ENCODE measurements around a stretch of chr10.

DNA sequence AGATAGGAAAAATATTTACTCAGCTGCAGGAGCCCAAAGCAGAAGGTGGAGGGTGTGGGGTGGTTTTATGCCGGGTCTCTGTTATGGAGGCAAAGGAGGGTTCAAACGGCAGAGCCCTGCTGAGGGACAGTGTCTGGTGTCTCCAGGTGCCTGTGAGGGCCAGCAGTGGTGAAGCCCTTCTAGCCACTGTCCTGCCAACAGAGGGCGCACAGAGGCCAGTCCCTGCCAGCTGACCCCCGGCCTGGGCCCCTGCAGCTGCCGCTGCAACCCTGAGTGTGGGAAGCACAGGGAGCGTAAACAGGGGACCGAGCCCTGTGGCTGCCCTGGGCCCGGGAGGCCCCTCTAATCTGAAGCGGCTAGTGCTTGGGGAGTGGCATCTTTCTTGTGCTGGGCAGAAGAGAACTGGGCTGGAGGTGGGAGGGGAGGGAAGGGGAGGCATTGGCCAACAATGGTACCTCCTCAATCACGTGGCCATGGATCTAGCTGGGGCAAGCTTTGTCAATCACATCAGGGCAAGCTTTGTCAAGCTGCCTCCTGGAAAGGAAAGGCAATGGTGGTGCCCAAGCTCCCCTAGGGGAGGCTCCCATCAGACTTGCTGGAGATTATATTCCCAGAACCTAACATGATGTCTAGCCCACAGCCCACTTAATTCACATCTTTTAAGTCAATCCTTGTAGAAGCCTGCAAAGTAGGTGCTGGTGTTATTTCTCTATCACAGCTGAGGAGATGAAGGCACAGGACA is 34.6 kb downstream of the TRIM8 start:
- RAMPAGE, long total RNA = no peak
- RRBS = 10% methylated on average over 2 of the region's 10 CpGs
PRO-cap:
- standard = no peak
- CoPRO, capped RNA only, 2 experiments = no peak in any of the 2 experiments
- CoPRO, capped and uncapped RNA, 2 experiments = no peak in any of the 2 experiments
- CoPRO, uncapped RNA only, 2 experiments = no peak in any of the 2 experiments
CAGE:
- cytosol, long polyA plus RNA = no peak
- long polyA plus RNA = no peak
- nucleolus, long total RNA = no peak
- nucleus, long polyA plus RNA = no peak

DNA sequence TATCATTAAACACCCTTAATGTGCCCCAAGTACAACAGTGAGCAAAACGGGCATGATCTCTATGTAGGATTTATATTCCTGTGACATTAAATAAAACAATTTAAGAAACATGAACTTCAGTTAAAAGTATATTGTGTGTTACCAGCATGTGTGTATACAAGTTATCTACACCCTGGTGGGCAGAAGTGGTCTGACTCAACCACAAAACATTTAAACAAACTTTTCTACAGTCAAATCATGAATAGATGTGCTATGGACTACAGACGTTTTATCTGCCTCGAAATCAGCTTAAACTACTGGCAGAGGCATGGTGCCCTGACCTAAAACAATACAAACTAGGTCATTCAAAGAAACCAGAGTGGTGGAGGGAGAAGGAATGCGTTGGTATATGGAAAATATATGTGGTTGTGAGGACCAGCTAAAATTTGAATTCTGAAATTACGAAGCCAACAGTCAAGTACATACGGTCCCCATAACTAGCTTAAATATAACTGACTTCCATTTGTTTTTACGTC is 3.6 kb downstream of the ARL3 start:
- RAMPAGE, long total RNA = no peak
- RRBS = no CpG with 5 or more reads among the region's 7 CpGs
PRO-cap:
- standard = unidirectional peak, plus-strand start at position 233 of the sequence; unidirectional peak, plus-strand start at position 347 of the sequence
- CoPRO, capped RNA only, 2 experiments = no peak in any of the 2 experiments
- CoPRO, capped and uncapped RNA, 2 experiments = no peak in any of the 2 experiments
- CoPRO, uncapped RNA only, 2 experiments = no peak in any of the 2 experiments
CAGE:
- cytosol, long polyA plus RNA = no peak
- long polyA plus RNA = no peak
- nucleolus, long total RNA = no peak
- nucleus, long polyA plus RNA = no peak

- RAMPAGE, long total RNA = no peak
- RRBS = 15% methylated on average over 1 of the region's 8 CpGs
PRO-cap:
- standard = no peak
- CoPRO, capped RNA only, 2 experiments = no peak in any of the 2 experiments
- CoPRO, capped and uncapped RNA, 2 experiments = no peak in any of the 2 experiments
- CoPRO, uncapped RNA only, 2 experiments = no peak in any of the 2 experiments
CAGE:
- cytosol, long polyA plus RNA = no peak
- long polyA plus RNA = no peak
- nucleolus, long total RNA = no peak
- nucleus, long polyA plus RNA = no peak
Observed at GRCh38 chr10:102779589-102780069, 35.9 kb downstream of the WBP1L start.

DNA sequence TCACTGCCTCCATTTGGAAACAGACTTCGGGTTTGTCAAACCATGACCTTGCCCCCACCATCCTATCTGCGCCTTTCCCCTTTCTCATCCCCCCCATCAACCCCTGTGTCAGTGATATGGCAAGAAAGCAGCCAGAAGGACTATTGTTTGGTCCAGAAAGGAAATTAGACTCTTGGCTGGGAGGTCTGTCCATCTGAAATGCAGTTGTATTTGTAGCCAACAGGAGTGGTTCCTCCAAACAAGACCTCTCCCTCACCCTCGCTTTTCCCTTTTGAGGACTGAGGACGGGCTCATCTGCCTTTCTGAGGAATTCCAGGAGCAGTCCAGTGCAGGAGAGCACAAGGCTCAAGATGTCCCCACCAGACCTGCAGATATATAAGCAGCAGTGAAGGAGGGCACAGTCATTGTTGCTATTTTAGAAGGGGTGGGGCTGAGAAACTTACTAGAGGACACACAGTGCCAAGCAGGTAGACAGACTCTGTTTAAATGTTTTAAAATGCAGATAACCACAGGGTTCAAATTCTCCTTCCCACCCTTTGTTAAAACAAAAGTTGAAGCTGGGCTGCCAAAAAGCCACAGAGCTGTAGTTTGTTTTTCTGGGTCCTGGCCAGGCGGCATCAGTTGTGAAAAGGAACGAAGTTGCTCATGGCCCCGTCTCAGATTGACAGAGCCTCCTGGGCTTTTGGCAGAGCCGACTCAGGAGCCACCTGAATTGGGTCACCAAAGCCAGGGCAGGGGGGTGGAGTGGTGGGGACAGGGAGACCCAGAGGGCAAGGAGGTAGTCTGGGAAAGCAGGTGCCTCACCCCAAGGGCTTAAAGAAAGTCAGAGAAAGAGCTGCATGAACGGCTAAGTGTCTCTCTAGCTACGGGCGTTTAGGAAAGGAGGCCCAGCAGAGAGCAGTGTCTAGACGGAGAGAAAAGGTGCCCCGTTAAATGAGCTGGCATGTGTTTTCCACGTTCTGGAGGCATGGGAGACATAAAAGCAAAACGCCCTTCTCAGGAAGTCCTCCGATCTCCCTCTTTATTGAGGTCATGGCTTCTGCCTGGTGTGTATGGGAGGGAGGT is 37.2 kb downstream of the CYP17A1 start:
- RAMPAGE, long total RNA = no peak
- RRBS = no CpG with 5 or more reads among the region's 16 CpGs
PRO-cap:
- standard = no peak
- CoPRO, capped RNA only, 2 experiments = no peak in any of the 2 experiments
- CoPRO, capped and uncapped RNA, 2 experiments = no peak in any of the 2 experiments
- CoPRO, uncapped RNA only, 2 experiments = no peak in any of the 2 experiments
CAGE:
- cytosol, long polyA plus RNA = no peak
- long polyA plus RNA = no peak
- nucleolus, long total RNA = no peak
- nucleus, long polyA plus RNA = no peak

DNA sequence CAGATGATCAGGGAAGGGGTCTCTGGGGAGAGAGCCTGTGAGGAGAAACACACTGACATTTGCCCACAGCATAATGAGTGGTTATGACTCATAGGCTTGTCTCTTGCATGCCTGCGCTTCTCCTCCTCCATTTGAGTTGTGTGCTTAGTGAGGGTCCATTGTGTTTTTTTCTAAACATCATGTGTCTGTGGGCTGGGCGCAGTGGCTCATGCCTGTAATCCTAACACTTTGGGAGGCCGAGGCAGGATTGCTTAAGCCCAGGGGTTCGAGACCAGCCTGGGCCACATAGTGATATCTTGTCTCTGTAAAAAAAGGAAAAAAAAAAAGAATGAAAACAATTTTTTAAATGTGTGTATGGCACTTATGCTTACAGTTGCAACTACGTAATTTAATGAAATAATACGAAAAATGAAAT is 2.0 kb downstream of the BORCS7 start:
- RAMPAGE, long total RNA = no peak
- RRBS = no CpG with 5 or more reads among the region's 6 CpGs
PRO-cap:
- standard = no peak
- CoPRO, capped RNA only, 2 experiments = no peak in any of the 2 experiments
- CoPRO, capped and uncapped RNA, 2 experiments = no peak in any of the 2 experiments
- CoPRO, uncapped RNA only, 2 experiments = no peak in any of the 2 experiments
CAGE:
- cytosol, long polyA plus RNA = no peak
- long polyA plus RNA = no peak
- nucleolus, long total RNA = no peak
- nucleus, long polyA plus RNA = no peak

- RAMPAGE, long total RNA = no peak
- RRBS = no CpG with 5 or more reads among the region's 12 CpGs
PRO-cap:
- standard = no peak
- CoPRO, capped RNA only, 2 experiments = no peak in any of the 2 experiments
- CoPRO, capped and uncapped RNA, 2 experiments = no peak in any of the 2 experiments
- CoPRO, uncapped RNA only, 2 experiments = no peak in any of the 2 experiments
CAGE:
- cytosol, long polyA plus RNA = no peak
- long polyA plus RNA = no peak
- nucleolus, long total RNA = no peak
- nucleus, long polyA plus RNA = no peak
Observed at GRCh38 chr10:102917067-102917471, 1.0 kb upstream of the CNNM2 start.

DNA sequence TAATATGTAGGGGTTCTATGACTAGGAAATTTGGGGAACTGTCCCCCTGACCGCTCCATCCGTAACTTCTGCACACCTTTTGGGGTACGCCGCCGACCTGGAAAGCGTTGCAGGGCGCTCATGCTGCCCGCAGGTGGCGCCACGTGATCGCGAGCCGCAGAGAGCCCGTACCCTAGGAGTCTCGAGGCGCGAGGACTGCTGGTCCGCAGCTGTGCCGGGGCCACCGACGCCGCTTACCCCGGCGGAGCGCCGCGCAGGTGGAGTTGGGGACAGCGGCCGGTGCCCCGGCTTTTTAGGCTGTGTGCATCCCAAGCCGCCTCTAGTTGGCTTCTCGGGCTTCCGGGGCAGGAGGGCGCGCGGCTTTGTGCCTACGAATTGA is 633 bp upstream of the CNNM2 start:
- RAMPAGE, long total RNA = no peak
- RRBS = 3% methylated on average over 15 of the region's 37 CpGs
PRO-cap:
- standard = no peak
- CoPRO, capped RNA only, 2 experiments = no peak in any of the 2 experiments
- CoPRO, capped and uncapped RNA, 2 experiments = no peak in any of the 2 experiments
- CoPRO, uncapped RNA only, 2 experiments = no peak in any of the 2 experiments
CAGE:
- cytosol, long polyA plus RNA = no peak
- long polyA plus RNA = no peak
- nucleolus, long total RNA = no peak
- nucleus, long polyA plus RNA = no peak

- RAMPAGE, long total RNA = no peak
PRO-cap:
- standard = no peak
- CoPRO, capped RNA only, 2 experiments = no peak in any of the 2 experiments
- CoPRO, capped and uncapped RNA, 2 experiments = no peak in any of the 2 experiments
- CoPRO, uncapped RNA only, 2 experiments = no peak in any of the 2 experiments
CAGE:
- cytosol, long polyA plus RNA = no peak
- long polyA plus RNA = no peak
- nucleolus, long total RNA = no peak
- nucleus, long polyA plus RNA = no peak
Observed at GRCh38 chr10:103130645-103131061, 62.4 kb downstream of the NT5C2 start.

DNA sequence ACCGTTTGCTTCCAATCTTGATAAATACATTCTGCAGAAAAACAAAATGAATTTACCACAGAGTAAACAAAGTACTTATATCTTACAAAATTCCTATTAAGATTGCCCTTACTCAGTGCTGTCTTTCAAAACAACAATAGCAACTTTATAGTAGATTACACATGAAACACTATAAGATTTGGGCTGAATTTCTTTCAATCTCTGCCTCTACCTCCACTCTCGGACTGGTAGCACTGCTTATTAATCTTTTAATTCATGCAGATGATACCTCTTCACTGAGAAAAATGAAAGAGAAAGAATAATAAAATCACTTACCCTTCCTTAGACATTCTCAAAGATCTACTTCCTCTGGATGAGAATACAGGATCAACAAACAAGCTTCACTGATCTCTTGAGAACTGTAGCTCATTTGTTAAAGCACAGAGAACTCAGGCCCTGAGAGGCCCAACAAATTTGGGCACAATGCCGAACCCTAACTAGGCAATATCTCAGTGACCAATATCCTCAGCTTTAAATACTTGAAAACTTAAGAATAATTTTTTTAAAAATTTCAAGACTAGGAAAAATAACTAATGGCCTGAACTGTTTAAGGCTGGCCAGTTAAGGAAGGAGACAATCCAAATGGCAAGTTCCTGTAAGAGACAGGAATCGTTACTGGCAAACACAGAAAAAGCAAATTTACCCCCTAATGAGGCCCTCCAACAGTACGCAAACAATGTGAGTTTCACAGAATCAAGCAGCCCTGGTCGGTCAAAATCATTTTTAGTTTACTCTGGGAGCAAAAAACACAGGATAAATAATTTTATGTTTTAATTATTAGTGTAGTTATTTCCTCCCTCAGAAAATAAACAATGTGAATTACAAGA is 39.9 kb downstream of the NT5C2 start:
- RAMPAGE, long total RNA = no peak
- RRBS = no CpG with 5 or more reads among the region's 6 CpGs
PRO-cap:
- standard = no peak
- CoPRO, capped RNA only, 2 experiments = no peak in any of the 2 experiments
- CoPRO, capped and uncapped RNA, 2 experiments = no peak in any of the 2 experiments
- CoPRO, uncapped RNA only, 2 experiments = no peak in any of the 2 experiments
CAGE:
- cytosol, long polyA plus RNA = no peak
- long polyA plus RNA = no peak
- nucleolus, long total RNA = no peak
- nucleus, long polyA plus RNA = no peak

- RAMPAGE, long total RNA = no peak
- RRBS = no CpG with 5 or more reads among the region's 3 CpGs
PRO-cap:
- standard = no peak
- CoPRO, capped RNA only, 2 experiments = no peak in any of the 2 experiments
- CoPRO, capped and uncapped RNA, 2 experiments = no peak in any of the 2 experiments
- CoPRO, uncapped RNA only, 2 experiments = no peak in any of the 2 experiments
CAGE:
- cytosol, long polyA plus RNA = no peak
- long polyA plus RNA = no peak
- nucleolus, long total RNA = no peak
- nucleus, long polyA plus RNA = no peak
Observed at GRCh38 chr10:103232257-103232633, 13.4 kb upstream of the RPEL1 start.

GRCh38 chr10:103368122-103369049 is 610 bp downstream of the TAF5 start:
- RAMPAGE, long total RNA = no peak
- RRBS = 2% methylated on average over 12 of the region's 78 CpGs
PRO-cap:
- standard = unidirectional peak, minus-strand start at chr10:103368282; bidirectional peak, plus-strand start at chr10:103368741, minus-strand start at chr10:103368602
- CoPRO, capped RNA only, 2 experiments = peak in 2 of 2 experiments; most common plus-strand start chr10:103368738 (in 1); most common minus-strand start chr10:103368376 (in 1)
- CoPRO, capped and uncapped RNA, 2 experiments = no peak in any of the 2 experiments
- CoPRO, uncapped RNA only, 2 experiments = no peak in any of the 2 experiments
CAGE:
- cytosol, long polyA plus RNA = no peak
- long polyA plus RNA = no peak
- nucleolus, long total RNA = no peak
- nucleus, long polyA plus RNA = no peak

GRCh38 chr10:103445951-103446513 is 6.1 kb downstream of the CALHM2 start:
- RAMPAGE, long total RNA = no peak
- RRBS = no CpG with 5 or more reads among the region's 10 CpGs
PRO-cap:
- standard = no peak
- CoPRO, capped RNA only, 2 experiments = no peak in any of the 2 experiments
- CoPRO, capped and uncapped RNA, 2 experiments = no peak in any of the 2 experiments
- CoPRO, uncapped RNA only, 2 experiments = no peak in any of the 2 experiments
CAGE:
- cytosol, long polyA plus RNA = no peak
- long polyA plus RNA = no peak
- nucleolus, long total RNA = no peak
- nucleus, long polyA plus RNA = no peak

DNA sequence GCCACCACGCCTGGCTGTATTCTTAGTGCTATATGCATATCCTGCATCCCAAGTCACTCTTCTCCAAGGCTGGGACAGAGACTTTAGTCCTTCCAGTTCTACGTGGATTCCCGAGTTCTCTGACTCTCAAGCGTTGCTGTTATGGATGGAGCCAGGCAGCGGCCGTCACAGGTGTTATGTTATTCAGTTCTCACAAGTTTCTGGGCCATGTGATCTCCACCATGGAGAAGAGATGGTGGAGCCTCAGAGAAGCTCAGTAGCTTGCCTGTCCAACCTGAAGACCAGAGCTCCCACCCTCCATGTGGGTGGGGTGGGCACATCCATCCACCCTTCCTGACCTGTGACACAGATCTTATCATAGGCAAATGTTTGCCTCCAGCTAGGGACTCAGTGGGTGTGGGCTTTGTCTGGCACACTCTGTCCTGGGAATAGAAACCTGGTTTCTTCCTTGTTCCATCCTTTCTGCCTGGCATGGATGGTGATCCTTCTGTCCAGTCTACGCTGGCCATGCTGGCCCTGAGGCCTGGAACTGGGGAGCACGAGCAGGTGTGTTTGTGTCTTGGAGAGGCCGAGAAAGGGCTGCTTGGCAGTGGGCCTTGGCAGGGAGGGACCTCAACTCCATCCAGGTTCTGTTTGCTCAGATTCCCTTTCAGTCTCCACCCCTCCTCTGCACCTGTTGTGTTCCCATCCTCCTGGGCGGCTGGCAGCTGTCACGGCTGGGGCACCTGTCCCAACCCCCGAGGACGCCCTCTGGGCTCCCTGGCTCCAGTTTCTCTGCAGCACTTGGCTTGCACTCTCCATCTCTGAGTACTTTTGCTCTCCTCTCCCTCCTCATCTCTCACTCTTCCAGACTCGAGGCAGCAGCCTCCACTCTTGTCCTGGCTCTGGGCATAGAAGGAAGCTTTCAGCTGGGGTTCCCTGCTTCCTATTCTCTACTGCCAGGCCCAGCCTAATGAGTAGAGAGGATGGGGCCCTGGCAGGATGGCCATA is 55.4 kb downstream of the NEURL1 start:
- RAMPAGE, long total RNA = no peak
- RRBS = no CpG with 5 or more reads among the region's 14 CpGs
PRO-cap:
- standard = no peak
- CoPRO, capped RNA only, 2 experiments = no peak in any of the 2 experiments
- CoPRO, capped and uncapped RNA, 2 experiments = no peak in any of the 2 experiments
- CoPRO, uncapped RNA only, 2 experiments = no peak in any of the 2 experiments
CAGE:
- cytosol, long polyA plus RNA = no peak
- long polyA plus RNA = no peak
- nucleolus, long total RNA = no peak
- nucleus, long polyA plus RNA = no peak

DNA sequence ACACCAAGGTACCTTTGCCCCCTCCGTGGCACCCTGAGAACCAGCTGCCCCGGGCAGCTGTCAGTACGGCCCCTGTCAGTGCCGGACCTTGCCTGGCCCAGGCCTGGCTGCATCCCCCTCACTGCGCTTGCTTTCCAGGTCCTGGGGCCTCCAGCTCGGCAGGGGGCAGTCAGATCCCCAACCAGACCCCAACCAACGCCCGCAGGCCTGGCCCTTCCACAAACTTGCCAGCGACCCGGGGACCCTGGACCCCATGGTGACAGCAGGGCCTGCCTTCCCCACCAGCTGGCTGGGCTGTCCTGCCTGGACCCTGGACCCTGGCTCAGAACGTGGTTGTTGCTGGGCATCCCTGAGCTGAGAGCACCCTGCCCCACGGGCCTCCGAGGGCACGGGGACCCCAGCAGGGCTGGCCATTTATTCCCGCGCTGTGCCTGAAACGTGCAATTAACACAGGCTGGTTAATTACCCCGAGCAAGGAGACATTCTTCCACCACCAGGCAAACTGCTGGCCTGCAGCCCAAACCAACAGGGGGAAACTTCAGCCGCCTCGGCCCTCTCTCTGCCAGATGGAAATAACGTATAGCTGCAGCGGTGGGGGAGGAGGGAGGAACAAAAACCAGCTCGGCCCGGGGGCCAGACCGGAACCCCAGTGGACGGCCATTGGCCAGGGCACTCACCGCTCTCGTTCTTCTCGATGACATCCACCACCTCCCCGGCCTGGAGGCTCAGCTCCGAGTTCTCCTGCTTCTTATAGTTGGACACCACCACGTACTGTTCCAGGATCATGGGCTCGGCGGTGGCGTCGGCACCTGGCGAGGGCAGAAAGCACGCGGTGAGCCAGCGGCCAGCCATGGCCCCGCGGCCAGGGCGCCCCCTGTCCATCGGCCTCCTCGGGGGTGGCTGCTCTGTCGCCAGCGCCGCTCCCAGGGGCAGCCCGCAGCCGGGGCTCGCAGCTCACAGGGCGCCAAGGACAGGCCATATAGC is 167.1 kb downstream of the NEURL1 start:
- RAMPAGE, long total RNA = no peak
- RRBS = 79% methylated on average over 10 of the region's 52 CpGs
PRO-cap:
- standard = no peak
- CoPRO, capped RNA only, 2 experiments = no peak in any of the 2 experiments
- CoPRO, capped and uncapped RNA, 2 experiments = no peak in any of the 2 experiments
- CoPRO, uncapped RNA only, 2 experiments = no peak in any of the 2 experiments
CAGE:
- cytosol, long polyA plus RNA = no peak
- long polyA plus RNA = no peak
- nucleolus, long total RNA = no peak
- nucleus, long polyA plus RNA = no peak

DNA sequence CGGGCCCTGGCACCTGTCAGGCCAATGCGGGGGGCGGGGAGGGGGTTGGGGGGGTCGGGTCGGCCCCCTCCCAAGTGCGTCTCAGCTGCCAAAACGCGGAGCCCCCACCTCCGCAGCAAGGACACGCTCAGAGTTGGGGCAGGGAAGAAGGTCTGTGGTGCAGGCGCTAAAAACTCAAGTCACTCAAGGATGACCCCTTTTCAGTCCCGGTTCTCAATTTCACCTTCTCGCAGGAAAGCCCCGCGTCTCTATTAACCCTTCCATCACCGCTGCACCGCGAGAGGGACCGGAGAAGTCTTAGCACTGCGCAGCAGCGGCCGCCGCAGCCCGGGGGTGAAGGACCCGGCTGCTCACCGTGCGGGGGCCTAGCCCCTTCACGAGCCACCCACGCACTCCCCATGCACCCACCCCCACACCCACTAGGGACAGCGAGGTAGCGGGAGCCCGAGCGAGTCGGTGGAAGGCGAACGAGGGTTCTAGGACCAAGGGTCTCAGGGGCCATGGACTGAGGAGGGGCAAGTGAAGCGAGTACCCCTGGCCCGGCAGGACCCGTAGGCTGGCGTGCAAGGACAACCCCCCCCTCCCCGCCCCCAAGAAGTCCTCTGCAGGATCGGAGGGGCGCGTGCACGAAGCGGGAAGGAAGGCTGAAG is 162.9 kb downstream of the SH3PXD2A start:
- RAMPAGE, long total RNA = no peak
- RRBS = 5% methylated on average over 13 of the region's 46 CpGs
PRO-cap:
- standard = no peak
- CoPRO, capped RNA only, 2 experiments = no peak in any of the 2 experiments
- CoPRO, capped and uncapped RNA, 2 experiments = no peak in any of the 2 experiments
- CoPRO, uncapped RNA only, 2 experiments = no peak in any of the 2 experiments
CAGE:
- cytosol, long polyA plus RNA = no peak
- long polyA plus RNA = no peak
- nucleolus, long total RNA = no peak
- nucleus, long polyA plus RNA = no peak

DNA sequence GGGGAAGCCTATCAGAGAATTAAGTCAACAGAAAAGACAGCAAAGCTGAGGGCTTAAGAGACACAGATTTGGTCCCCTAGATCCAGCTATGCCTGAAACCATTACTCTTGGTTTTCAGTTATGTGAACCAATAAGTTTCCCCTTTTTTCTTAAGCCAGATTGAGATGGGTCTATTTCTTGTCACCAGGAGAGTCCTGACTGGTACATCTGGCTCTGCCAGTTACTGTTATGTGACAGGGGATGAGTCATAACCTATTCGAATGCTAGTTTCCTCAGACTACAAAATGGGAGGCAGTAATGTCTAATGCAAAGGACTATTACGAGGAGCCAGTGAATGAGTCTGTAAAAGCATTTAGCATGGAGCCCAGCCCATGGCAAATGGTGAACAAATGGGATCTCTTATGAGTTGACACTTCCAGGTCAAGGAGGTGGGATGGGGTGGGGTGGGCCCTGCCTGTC is 110.2 kb downstream of the SH3PXD2A start:
- RAMPAGE, long total RNA = no peak
- RRBS = no CpG with 5 or more reads among the region's 2 CpGs
PRO-cap:
- standard = no peak
- CoPRO, capped RNA only, 2 experiments = no peak in any of the 2 experiments
- CoPRO, capped and uncapped RNA, 2 experiments = no peak in any of the 2 experiments
- CoPRO, uncapped RNA only, 2 experiments = no peak in any of the 2 experiments
CAGE:
- cytosol, long polyA plus RNA = no peak
- long polyA plus RNA = no peak
- nucleolus, long total RNA = no peak
- nucleus, long polyA plus RNA = no peak

DNA sequence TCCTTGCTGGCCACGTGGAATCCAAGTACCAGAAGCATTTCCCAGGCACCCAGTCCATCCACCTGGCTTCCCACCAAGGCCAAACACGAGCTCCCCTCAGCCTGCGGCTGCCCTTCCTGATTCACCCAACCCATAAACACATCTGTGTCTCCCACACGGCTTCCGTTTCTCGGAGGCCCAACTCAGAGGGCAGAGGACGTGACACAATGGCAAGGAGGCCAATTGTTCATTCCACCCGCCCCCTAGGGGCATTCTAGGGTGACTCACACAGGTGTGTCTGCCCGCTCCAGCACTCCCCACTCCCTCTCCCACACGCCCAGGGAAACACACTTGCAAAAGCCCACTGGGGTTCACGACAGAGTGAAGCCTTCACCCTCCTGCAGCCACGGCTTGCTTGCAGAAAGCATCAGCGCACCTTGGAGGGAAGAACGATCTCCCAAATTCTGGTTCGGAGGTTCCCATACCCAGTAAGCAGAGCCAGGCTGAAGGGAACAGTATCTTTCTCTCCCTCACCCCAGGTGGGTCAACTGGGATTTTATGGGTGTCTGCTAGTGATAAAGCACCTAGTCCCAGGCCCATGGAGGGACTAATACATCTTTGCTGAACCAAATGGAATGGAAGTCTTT is 109.6 kb downstream of the SH3PXD2A start:
- RAMPAGE, long total RNA = no peak
- RRBS = no CpG with 5 or more reads among the region's 15 CpGs
PRO-cap:
- standard = no peak
- CoPRO, capped RNA only, 2 experiments = no peak in any of the 2 experiments
- CoPRO, capped and uncapped RNA, 2 experiments = no peak in any of the 2 experiments
- CoPRO, uncapped RNA only, 2 experiments = no peak in any of the 2 experiments
CAGE:
- cytosol, long polyA plus RNA = no peak
- long polyA plus RNA = no peak
- nucleolus, long total RNA = no peak
- nucleus, long polyA plus RNA = no peak

- RAMPAGE, long total RNA = no peak
- RRBS = no CpG with 5 or more reads among the region's 5 CpGs
PRO-cap:
- standard = no peak
- CoPRO, capped RNA only, 2 experiments = no peak in any of the 2 experiments
- CoPRO, capped and uncapped RNA, 2 experiments = no peak in any of the 2 experiments
- CoPRO, uncapped RNA only, 2 experiments = no peak in any of the 2 experiments
CAGE:
- cytosol, long polyA plus RNA = no peak
- long polyA plus RNA = no peak
- nucleolus, long total RNA = no peak
- nucleus, long polyA plus RNA = no peak
Observed at GRCh38 chr10:103751753-103751994, 103.7 kb downstream of the SH3PXD2A start.

Measured in K562 (cell line).